Upper lobe of left lung (tissue), 5 donors: ENCODE results near the gene SBF2.

GRCh38 chr11:9180719-9181411 lies 84.3 kb downstream of the DENND5A start:
- PRO-cap, 2 experiments: no peak in any of the 2 experiments
- RAMPAGE, long total RNA, 4 experiments: start-site peak on the minus strand in 2 of 4 experiments, at chr11:9180955-9181063 at its widest, 33 to 49 reads per replicate

GRCh38 chr11:9311285-9311588 lies 3.2 kb downstream of the TMEM41B start:
- PRO-cap, 2 experiments: no peak in any of the 2 experiments
- RAMPAGE, long total RNA, 4 experiments: no peak in any of the 4 experiments

GRCh38 chr11:9363093-9363668 lies 21.3 kb upstream of the IPO7 start:
- PRO-cap, 2 experiments: no peak in any of the 2 experiments
- RAMPAGE, long total RNA, 4 experiments: no peak in any of the 4 experiments

- PRO-cap, 2 experiments: no peak in any of the 2 experiments
- RAMPAGE, long total RNA, 4 experiments: no peak in any of the 4 experiments
These were observed 40.5 kb upstream of the WEE1 start for GRCh38 chr11:9532945-9533393.

DNA sequence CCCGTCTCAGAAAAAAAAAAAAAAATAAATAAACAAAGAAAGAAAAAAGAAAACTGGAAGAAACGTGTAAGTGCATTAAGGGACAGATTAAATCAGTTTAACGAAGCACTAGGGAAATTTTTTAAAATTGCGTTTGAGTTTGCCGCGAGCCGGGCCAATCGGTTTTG lies 917 bp upstream of the WEE1 start:
- PRO-cap, 2 experiments: no peak in any of the 2 experiments
- RAMPAGE, long total RNA, 4 experiments: no peak in any of the 4 experiments

GRCh38 chr11:9670073-9670832 lies 6.4 kb downstream of the SWAP70 start:
- PRO-cap, 2 experiments: no peak in any of the 2 experiments
- RAMPAGE, long total RNA, 4 experiments: no peak in any of the 4 experiments

GRCh38 chr11:9682921-9683526 lies 19.1 kb downstream of the SWAP70 start:
- PRO-cap, 2 experiments: no peak in any of the 2 experiments
- RAMPAGE, long total RNA, 4 experiments: no peak in any of the 4 experiments

DNA sequence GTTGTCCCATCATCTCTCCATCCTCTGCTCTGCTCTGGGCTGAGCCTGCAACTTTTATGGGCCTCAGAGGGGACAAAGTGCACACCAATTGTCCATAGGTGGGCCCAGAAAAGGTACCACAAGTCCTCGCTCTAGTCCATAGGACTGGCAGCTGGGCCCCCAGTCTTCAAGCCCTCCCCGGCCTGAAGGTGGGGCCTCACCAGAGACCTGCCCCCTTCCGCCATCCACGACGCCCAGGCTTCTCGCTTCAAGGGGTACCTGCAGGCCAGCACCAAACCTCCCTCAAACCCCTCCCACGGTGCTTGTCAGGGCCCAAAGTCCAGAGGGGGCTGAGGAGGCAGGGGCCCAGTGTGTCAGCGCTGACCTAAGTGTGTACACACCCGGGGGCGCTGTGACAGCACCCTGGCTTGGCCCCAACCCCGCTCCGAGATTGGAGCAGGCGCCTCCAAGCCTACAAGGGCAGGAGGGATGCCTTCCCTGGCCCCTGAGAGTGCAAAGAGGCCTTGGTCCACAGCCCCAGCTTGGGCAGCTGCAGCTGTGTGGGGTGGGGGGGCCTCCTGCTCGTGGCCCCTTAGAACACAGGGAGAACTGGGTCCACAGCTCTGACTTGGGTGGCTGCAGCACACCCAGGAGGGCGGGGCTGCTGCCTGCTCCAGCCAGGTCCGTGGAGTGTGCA lies 5.1 kb downstream of the SBF2 start:
- PRO-cap, 2 experiments: no peak in any of the 2 experiments
- RAMPAGE, long total RNA, 4 experiments: no peak in any of the 4 experiments

- PRO-cap, 2 experiments: peak in 2 of 2 experiments; most common plus-strand start chr11:10294309 (in 2); most common minus-strand start chr11:10293503 (in 1)
- RAMPAGE, long total RNA, 4 experiments: no peak in any of the 4 experiments
These were observed at the start of gene SBF2 for GRCh38 chr11:10293123-10294420. Gene SBF2, minus strand, starts transcription at chr11:10294219.

- PRO-cap, 2 experiments: no peak in any of the 2 experiments
- RAMPAGE, long total RNA, 4 experiments: no peak in any of the 4 experiments
These were observed 1.4 kb upstream of the SBF2 start for GRCh38 chr11:10295146-10296005.

- PRO-cap, 2 experiments: no peak in any of the 2 experiments
- RAMPAGE, long total RNA, 4 experiments: no peak in any of the 4 experiments
These were observed 45.7 kb downstream of the ADM start for GRCh38 chr11:10350486-10350999.

DNA sequence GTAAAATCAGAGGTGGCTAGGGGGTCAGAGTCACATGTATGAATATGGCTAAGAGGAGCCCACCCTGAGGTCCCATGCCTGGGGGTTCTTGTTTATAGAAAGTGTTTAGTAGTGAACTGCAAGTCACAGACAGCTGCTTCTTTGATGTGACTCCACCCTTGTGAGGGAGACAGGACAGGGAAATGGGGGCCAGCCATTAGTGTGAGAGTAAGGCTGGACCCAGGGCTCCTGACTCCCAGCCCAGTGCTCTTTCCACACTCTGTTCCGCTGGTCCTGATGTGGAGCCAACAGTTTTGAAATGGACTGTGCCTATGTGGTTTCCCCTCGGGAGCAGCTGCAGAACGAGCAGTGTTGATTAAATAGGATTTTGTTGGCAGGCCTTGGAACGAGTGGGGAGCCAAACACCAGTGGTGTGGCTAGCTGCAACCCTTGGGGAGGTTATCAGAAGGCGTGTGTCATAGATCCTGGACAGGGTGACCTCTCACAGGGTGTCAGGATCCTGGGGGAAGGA lies 66.6 kb upstream of the AMPD3 start:
- PRO-cap, 2 experiments: no peak in any of the 2 experiments
- RAMPAGE, long total RNA, 4 experiments: no peak in any of the 4 experiments

DNA sequence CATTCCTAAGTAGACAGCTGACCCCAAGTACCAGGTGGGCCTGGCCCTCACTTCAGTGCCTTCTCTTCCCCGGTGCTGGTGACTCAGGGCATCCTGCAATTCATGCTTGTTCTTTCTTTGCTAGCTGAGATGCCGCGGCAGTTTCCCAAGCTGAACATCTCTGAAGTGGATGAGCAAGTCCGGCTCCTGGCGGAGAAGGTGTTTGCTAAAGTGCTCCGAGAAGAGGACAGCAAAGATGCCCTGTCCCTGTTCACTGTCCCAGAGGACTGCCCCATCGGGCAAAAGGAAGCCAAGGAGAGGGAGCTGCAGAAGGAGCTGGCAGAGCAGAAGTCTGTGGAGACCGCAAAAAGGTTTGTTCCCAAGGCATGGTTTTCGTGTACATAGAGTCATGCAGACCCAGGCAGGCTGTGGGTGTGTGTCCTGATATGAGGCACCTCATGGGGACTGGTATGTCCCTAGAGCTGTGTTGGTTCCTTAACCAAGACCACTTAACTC lies 6.4 kb downstream of the AMPD3 start:
- PRO-cap, 2 experiments: no peak in any of the 2 experiments
- RAMPAGE, long total RNA, 4 experiments: start-site peak on the plus strand in 1 of 4 experiments, centred at position 163 of the sequence, 17 reads per replicate

DNA sequence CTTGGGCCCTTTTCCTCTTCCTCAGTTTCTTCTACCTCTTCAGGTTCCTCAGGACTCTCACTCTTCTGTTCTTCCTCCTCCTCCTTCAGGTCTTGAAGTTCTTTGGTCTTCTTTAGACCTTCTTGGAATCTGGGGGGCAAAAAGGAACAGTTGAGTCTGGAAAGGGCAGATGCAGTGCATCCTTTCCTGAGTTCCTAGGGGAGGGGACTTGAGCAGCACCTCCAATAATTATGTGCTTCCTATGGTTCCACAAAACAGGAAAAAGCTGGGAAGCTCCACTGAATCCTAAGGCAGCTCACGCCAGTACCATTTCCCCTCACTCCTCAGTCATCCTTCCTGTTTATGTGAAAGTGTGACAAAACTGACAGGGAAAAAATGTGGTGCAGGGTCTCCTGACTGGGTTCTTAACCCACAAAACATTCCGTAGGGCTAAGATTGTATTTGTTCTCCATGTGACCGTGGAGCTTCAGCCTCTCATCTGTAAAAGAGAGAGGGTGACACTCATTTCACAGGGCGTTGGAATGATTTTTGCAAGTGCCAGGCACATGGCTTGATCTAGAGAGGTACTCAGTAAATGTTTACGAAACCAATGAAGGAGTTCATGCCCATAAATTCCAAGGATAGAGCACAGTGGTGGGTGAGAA lies 12.1 kb upstream of the LYVE1 start:
- PRO-cap, 2 experiments: no peak in any of the 2 experiments
- RAMPAGE, long total RNA, 4 experiments: no peak in any of the 4 experiments

GRCh38 chr11:10601823-10602507 lies 33.5 kb upstream of the LYVE1 start:
- PRO-cap, 2 experiments: no peak in any of the 2 experiments
- RAMPAGE, long total RNA, 4 experiments: no peak in any of the 4 experiments

DNA sequence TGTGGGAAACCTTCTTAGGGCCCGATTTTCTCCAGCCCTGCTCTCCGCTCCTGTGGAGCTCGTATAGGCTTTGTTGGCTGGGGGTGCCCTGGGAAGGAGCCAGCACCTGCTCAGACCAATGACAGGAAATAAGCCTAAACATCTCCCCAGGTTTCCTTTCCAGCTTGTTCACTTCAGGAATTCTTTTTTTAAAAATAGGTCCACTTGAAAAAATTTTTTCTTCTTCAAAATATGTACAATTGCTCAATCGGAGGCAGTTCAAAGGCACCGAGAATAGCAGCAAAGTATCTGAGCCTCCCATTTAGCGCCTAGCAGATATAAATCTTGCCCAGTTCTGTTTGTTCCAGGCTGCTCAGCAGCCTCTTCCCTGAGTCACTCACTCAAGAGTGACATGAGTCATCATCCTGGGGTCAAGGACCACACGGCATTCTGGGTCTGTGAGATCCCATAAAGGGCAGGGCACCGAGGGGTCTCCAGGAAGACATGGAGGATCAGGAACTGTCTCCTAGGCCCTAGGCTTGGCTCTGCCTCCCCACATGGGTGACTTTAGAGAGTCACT lies 34.0 kb downstream of the IRAG1 start:
- PRO-cap, 2 experiments: no peak in any of the 2 experiments
- RAMPAGE, long total RNA, 4 experiments: no peak in any of the 4 experiments

DNA sequence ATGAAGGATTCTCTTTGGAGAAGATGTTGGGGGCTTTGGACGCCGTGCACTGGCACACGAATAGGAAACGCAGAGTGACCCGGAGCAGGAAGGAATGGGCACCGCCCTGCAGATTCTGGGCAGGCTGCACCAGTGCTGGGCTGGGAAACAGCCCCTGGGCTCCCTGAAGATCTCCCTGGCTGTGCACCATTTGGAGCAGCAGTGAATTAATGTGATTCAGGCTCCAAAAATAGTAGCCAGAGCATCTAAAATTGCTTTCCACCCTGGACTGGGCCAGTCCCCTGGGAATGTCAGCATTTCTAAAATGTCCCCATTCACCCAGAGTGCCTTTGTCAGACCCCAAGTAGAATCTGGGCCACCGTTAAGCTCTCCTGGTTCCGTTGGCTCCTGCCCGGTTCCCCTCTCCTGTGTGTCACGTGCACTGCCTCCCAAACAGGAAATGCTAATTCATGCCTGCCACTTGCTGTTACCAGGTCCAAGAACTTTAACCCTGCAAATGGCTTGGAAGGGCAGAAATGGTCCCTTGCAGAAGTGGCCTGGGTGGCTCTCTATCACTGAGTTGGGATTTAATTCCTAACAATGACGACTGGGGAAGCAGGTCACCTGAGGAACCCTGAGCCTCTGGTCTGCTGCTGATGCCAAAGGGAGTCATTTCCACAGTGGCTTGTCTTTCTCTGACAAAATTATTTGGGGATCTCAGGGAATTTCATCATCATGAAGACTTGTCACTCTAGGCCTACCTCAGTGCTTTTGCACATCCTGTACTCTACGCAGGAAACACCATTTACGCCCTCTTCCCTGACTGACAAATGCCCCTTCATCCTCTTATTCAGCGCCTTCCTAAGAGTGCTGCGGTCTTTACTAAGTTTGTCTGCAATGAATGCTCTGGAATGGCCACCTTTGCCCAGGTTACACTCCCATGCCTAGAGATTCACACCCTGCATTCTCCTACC lies 18.3 kb downstream of the IRAG1 start:
- PRO-cap, 2 experiments: no peak in any of the 2 experiments
- RAMPAGE, long total RNA, 4 experiments: no peak in any of the 4 experiments

- PRO-cap, 2 experiments: no peak in any of the 2 experiments
- RAMPAGE, long total RNA, 4 experiments: no peak in any of the 4 experiments
These were observed 440 bp downstream of the CTR9 start for GRCh38 chr11:10751480-10751891.

DNA sequence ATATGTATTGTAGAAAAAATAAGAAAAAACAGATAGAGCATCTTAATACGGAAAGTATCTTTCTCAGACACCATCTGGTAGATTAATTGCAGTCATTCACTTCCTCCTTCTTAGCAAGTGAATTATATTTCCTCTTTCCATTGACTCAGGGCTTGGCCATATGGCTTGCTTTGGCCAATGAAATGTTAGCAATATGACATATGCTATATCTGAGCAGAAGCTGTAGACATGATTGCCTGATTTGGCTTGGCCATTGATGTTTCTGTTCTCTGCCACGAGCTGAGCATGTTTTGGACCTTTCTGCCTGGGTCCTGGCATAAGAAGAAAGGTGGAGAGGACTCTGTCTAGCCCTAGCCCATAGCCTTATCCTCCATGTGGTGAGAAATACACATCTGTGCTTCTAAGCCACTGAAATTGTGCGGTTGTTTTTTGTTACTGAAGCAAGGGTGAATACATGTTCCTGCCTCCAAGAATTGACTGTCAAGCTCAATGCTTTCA lies 34.5 kb upstream of the ZBED5 start:
- PRO-cap, 2 experiments: no peak in any of the 2 experiments
- RAMPAGE, long total RNA, 4 experiments: no peak in any of the 4 experiments

DNA sequence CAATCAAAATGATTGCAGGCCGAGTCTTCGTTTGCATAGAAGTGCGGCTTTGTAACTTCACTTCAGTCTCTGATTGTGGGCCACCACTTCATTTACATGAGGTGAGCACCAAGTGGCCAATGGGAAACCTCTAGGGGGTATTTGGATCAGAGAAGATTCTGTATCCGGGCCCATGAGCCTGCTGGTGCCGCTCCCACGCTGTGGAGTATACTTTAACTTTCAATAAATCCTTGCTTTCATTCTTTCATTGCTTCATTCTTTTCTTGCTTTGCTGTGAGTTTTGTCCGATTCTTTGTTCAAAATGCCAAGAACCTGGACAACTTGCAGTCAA lies 50.9 kb upstream of the ZBED5 start:
- PRO-cap, 2 experiments: no peak in any of the 2 experiments
- RAMPAGE, long total RNA, 4 experiments: no peak in any of the 4 experiments